NB4 (cell line): ENCODE results near the genes GRB2 and FBF1.

- RRBS: 97% methylated on average over 15 of the region's 31 CpGs
These were observed 2.9 kb downstream of the NT5C start for GRCh38 chr17:75128483-75129206.

GRCh38 chr17:75137103-75137302, 5.5 kb upstream of the NT5C start:
- RRBS: no CpG with 5 or more reads among the region's 1 CpG

- RRBS: no CpG with 5 or more reads among the region's 5 CpGs
These were observed 22.7 kb downstream of the NUP85 start for GRCh38 chr17:75228024-75228675.

GRCh38 chr17:75267193-75267709, 3.8 kb downstream of the MIF4GD start:
- RRBS: no CpG with 5 or more reads among the region's 5 CpGs

DNA sequence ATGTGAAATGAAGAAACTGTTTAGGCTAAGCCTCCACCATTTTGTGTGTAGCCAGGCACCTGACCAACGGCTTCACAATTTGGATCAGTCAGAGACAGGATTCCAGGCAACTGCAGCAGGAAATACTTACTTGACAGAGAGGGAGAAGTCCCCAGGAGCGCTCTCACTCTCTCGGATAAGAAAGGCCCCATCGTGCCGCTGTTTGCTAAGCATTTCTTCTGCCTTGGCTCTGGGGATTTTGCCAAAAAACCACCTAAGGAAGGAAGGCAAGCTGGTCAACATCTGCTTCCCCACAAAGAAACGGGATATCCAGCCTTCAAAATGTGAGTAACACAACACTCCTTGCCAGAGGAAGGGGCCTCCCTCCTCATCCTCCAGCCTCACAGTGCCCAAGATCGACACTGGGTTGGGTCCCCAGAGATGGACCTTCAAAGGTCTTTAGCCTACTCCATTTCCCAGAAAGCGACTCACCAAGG, 36.6 kb upstream of the SLC25A19 start:
- RRBS: no CpG with 5 or more reads among the region's 8 CpGs

- RRBS: under 1% methylated on average over 30 of the region's 65 CpGs
These were observed at the start of gene GRB2 for GRCh38 chr17:75405387-75405947. Gene GRB2 (minus strand): TSS chr17:75405678.

- RRBS: no CpG with 5 or more reads among the region's 10 CpGs
These were observed 3.2 kb downstream of the TMEM94 start for GRCh38 chr17:75459313-75460351.

DNA sequence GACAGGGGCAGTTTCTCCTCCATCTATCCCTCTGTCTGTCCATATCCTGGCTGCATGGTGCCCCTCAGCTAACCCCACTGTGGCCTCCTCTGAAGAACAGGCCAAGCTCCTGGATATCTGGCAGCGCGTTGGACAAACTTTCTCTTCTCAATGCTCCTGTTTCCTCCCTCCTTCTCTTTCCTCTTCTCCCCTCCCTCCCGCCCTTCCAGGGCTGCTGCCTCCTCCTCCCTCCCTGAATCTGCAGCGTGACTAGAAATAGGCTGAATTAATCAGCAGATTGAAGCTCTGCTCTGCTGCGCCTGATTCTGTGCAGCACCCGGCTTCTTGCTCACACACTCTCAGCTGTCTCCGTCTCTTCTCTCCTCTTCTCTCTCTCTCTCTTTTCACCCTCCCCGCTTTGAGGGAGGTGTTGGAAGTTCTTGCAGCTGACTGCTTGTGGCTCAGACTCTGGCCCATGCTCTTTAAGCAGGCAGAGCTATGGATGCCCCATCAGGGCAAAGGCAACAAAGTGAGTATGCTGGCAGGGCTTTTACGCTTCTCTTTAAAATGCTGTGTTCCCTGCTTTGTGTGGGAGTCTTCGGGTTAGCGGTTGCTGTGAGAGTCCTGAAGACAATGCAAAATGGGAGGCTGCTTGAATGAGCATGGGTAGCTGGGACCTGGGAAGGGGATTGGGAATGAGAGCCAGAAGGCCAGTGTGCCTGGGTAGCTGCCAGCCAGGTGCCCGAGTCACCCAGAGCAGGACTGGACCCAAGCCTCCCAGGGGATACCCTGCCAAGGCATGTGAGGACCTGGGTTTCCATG, 20.0 kb downstream of the TMEM94 start:
- RRBS: no CpG with 5 or more reads among the region's 12 CpGs

DNA sequence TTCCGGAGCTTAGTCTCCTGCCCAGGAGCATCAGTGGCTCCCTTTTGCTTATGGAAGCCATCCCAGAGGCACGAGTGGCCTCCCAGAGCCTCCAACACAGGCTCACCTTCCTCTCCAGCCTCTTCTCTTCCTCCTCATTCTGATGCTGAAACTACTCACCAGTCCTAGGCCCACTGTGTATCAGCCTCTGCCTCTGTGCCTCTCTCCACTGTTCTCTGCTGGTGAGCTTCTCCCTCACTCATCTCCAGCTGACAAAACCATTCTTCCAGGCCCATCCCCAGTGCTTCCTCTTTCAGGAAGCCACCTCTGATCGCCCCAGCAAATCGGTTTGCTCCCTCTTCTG, 28.2 kb downstream of the CASKIN2 start:
- RRBS: no CpG with 5 or more reads among the region's 4 CpGs

GRCh38 chr17:75557485-75557933, 30.1 kb upstream of the MYO15B start:
- RRBS: no CpG with 5 or more reads among the region's 10 CpGs

GRCh38 chr17:75615246-75616086, 17.8 kb upstream of the SMIM5 start:
- RRBS: no CpG with 5 or more reads among the region's 21 CpGs

DNA sequence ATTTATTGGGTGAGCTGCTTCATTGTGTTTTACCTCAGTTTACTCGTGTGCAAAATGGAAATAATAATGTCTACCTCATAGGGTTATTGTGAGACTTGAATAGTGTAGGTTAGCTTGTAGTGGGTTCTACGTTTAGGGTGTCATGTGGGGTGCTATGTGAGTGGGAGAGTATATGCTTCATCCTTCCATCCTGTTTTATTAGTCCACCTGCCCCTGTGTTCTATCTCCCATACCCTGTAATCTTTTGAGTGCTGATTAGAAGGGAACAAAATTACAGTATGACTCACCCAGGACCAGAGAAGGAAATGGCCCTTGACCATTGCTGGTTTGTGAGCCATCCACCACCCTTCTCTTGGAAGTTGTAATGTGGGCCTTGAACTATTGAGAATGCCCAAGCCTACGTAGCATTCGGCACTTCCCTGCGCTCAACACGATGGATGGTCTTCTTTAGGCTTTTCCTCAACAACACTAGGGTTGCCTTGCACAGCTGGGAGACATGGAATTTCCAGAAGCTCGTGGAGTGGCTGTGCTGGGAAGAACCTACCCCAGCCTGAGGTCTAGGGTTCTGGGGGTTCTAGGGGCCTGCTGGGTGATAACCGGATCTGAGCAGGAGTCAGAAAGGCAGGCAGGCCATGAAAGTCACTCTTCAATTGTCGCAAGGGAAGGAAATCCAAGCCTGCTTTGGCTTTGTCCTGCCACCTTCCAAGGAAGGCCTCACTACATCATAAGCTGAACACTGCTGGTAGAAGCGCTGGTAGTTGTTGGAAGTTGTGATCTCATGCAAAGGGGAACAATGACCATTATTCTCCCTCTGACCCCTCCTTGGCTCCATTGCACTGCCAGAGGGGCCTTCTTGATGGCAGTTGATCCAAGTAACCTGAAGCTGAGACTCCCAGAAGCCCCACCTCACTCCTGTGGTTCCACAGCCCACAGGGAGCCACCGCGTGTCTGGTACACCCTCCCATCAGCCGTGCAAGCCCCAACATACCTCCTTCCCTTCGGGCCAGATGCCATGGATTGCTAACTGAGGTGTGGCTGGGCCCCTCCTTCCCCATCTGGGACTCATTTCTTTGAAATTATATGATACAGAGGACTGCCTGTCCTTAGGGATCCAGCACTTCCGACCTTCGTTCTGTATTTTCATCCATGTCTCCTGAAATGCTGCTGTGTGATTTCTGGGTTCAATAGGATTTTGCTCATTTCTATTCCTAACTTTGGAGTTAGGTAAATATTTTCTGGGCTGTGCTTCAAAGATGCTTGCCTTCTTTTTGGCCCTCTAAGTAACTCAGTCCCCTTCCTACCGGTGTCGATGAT, 17.5 kb downstream of the SAP30BP start:
- RRBS: no CpG with 5 or more reads among the region's 18 CpGs

DNA sequence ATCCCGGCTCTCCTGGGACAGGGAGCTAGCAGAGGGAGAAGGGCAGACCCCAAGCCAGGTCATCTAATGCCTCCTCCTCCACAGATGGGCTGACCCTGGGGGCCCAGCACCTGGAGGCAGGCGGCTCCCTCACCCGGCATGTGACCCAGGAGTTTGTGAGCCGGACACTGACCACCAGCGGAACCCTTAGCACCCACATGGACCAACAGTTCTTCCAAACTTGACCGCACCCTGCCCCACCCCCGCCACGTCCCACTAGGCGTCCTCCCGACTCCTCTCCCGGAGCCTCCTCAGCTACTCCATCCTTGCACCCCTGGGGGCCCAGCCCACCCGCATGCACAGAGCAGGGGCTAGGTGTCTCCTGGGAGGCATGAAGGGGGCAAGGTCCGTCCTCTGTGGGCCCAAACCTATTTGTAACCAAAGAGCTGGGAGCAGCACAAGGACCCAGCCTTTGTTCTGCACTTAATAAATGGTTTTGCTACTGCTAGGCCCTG, 7.6 kb downstream of the GALK1 start:
- RRBS: 100% methylated on average over 1 of the region's 13 CpGs

DNA sequence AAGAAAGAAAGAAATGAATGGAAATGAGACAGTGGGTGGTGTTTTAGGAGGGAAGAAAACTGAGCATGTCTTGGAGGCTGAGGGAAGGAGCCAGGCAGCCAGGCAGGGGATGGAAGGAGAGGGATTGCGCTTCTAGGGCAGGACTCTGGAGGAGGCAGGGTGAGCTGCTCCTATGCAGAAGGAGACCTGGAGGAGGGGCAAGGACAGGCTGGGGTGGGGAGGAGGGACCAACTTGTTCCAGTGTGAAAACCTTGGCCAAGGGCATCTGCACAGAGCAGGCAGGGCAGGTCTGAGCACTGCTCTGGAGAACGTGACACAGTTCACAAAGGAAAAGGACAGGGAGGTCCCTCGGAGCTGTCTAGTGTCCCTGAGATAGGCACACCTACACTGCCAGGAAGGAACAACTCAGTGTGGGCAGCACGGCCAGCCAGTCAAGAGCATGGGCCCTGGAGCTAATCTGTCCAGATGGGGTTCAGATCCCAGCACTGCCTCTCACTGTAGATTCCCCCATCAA, 5.5 kb downstream of the GALK1 start:
- RRBS: no CpG with 5 or more reads among the region's 4 CpGs

- RRBS: 1% methylated on average over 46 of the region's 103 CpGs
These were observed 683 bp downstream of the H3-3B start for GRCh38 chr17:75778536-75779655.

DNA sequence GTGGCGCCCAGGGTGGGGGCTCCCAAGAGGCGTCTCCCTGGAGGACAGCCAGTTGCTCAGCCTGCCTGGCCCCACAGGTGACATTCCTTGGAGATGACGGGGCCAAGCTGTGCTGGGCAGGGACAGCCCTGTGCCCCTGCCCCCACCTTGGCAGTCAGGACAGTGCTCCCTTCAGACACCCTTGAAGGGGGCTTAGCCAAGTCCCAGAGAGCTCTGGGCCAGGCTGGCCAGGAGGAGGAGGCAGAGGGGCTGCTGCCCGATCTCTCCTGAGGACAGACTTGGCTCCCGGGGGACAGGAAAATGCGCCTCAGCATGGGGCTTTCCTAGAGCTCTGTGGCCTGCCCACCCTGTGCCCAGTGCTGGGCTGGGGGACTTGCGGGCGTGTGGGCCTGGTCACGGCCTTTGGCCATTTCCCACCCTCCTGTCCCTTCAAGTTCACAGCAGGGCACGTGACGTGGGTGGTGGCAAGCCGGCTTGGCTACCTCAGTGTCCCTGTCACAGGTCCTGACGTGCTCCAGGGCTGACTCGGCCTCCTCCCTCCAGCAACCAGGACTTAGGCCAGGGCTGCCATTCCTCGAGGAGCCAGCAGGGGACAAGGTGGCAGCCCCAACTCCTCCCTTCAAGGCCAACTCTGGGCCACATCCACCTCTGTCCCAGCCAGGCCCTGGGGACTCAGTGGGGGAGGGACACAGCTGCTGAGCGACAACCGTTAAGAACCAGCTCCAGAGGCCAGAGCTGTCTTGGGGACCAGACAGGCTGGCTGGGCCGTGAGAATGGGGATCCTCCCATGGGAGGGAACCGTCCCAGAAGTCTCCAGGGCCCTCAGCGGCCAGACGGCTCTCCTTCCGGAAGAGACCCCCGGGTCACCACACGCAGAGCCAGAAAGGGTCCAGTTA, 855 bp upstream of the UNC13D start:
- RRBS: no CpG with 5 or more reads among the region's 24 CpGs

DNA sequence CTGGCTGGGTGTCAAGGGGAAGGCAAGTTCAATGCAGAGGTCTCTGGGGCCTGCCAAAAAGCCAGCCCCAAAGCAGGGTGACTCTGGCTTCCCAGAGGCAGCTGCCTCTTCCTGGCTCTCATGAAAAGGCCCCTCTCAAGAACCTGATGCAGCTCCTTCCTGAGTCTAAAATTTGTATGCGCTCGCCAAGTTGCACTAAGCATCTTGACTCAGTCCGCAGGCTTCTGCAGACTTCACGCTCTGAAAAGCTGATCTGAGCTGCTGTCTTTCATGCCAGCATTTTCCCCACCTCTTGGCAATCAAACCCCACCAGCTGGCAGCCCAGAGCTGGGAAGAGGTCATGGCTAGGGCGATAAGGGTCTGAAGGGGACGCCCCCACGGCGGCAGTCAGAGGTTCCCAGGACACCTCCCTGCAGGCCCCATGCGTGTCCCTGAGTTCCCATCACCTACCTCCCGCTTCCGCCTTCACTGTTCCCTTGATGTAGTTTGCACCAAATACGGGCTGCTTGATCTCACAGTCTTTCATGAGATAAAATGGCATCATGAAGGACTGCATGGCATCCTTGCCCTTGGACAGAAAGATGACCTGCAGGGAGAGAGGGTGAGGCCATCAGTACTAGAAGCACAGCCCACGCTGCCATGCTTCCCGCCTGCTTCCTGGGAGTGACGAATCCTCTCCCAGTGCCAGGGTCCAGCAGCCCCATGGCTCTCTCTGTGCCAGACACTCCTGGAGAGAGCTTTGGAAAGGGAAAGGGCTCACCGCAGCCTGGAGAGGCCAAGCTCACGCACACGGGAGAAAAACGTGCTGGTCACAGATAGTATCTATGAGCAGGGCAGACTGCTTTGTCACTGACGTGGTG, 5.2 kb upstream of the UNC13D start:
- RRBS: no CpG with 5 or more reads among the region's 20 CpGs

GRCh38 chr17:75890446-75891528, 6.0 kb downstream of the TRIM65 start:
- RRBS: no CpG with 5 or more reads among the region's 37 CpGs

GRCh38 chr17:75940554-75941451, at the start of gene FBF1:
Gene FBF1 (minus strand): TSS chr17:75941042.
- RRBS: 2% methylated on average over 16 of the region's 68 CpGs